Body of pancreas (tissue), 2 donors: ENCODE results near the gene CPSF2.

GRCh38 chr14:91352632-91353038 is 65.0 kb downstream of the CCDC88C start:
- PRO-cap: no peak
- RAMPAGE, long total RNA, 2 experiments: no peak in any of the 2 experiments

DNA sequence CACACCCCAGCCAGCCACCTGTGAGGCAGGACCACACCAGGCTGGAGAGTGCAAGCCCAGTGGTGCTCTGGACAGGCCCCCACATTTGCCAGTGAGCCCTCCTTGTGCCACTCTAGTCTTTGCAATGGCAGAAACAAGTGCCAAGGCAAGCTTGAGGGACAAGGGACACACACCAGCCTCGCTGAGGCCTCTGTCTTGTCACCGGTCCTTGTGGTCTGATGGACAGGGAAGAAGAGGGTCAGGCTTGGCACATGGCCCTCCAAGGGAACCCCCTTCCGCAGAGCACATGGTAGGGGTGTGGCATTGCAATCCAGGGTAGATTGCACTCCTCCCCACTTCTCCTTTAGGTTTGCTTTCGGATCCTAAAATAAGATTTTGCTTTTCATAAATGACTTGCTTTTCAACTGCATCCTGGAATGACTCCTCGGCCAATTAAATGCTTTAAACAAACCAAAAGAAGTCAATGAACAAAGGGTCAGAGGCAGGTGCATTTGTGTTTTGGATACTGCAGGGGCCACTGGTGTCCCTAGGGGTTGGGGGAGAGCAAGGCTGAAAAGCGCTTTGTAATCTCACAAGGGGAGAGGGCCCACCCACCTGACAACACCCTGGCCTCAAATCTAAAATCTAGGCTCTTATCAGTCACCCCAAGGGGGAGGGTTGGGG is 53.5 kb downstream of the CCDC88C start:
- PRO-cap: no peak
- RAMPAGE, long total RNA, 2 experiments: no peak in any of the 2 experiments

DNA sequence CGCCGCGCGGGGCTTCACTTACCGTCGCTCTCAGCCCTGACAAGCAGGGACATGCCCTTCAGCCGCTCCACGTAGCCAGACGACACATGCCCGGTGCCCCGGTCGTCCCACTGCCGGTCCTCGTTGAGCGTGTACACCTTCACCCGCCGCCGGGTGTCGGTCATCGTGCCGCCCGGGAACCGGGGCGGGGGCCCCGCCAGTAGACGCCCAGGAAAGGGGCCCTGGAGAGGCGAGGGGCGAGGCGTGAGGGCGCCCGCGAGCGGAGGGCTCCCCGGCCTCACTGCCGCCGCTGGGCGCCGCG is 676 bp downstream of the PPP4R3A start:
- PRO-cap: bidirectional peak, plus-strand start outside the sequence, minus-strand start at position 112 of the sequence
- RAMPAGE, long total RNA, 2 experiments: no peak in any of the 2 experiments

DNA sequence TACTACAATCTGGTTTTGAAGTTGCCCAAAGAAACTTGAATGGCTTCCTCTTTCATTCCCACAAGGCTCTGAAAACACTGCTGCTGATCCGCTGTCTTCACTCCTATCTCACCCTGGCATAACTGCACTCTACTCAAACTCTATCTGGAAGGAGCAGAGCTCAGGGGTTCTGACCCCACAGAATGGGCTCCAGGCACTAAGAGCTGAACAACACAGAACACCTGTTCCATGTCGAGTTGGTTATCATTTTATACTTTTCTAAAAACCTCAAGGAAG is 70.2 kb upstream of the PPP4R3A start:
- PRO-cap: no peak
- RAMPAGE, long total RNA, 2 experiments: no peak in any of the 2 experiments

DNA sequence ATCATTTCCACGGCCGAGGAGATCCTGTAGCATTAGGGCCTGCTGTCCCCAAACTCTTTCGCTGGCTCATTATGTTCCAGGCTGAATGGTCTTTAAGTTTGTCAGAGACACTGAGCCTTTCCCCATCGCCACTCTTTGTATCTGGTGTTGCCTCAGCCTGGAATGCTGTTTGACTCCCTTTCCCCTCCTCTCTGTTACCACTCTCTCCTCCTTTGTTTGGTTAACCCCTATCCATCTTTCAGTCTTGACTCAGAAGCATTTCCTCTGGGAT is 95.4 kb upstream of the PPP4R3A start:
- PRO-cap: no peak
- RAMPAGE, long total RNA, 2 experiments: no peak in any of the 2 experiments

- PRO-cap: no peak
- RAMPAGE, long total RNA, 2 experiments: no peak in any of the 2 experiments
Observed at GRCh38 chr14:91899013-91899765, 31.9 kb upstream of the TC2N start.

- PRO-cap: no peak
- RAMPAGE, long total RNA, 2 experiments: no peak in any of the 2 experiments
Observed at GRCh38 chr14:92017469-92017823, 22.4 kb downstream of the TRIP11 start.

GRCh38 chr14:92121768-92122730 is at the start of gene CPSF2:
Gene CPSF2 (plus strand): TSS chr14:92121969.
- PRO-cap: bidirectional peak, plus-strand start at chr14:92121874, minus-strand start at chr14:92121675; bidirectional peak, plus-strand start at chr14:92121985, minus-strand start at chr14:92122030
- RAMPAGE, long total RNA, 2 experiments: start-site peak on the plus strand in 2 of 2 experiments, at chr14:92121960-92121990 at its widest, 54 to 64 reads per replicate

DNA sequence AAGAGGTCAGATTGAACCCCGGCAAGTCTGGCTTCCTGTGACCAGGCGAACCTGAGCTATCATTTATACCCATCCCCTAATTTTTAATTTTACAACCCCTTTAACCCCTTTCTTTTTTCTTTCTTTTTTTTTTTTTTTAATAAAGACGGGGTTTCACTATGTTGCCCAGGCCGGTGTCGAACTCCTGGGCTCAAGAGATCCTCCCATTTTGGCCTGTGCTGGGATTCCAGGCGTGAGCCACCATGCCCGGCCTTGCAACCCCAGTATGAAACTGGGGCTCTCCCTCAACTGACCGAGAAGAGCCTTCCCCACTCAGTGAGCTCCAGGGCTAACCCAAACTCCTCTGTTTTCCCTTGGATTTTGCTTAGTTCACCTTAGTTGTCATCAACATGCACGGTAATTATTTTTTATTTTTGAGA is 971 bp downstream of the CPSF2 start:
- PRO-cap: no peak
- RAMPAGE, long total RNA, 2 experiments: no peak in any of the 2 experiments

- PRO-cap: no peak
- RAMPAGE, long total RNA, 2 experiments: no peak in any of the 2 experiments
Observed at GRCh38 chr14:92254668-92255309, 68.2 kb upstream of the SLC24A4 start.

- PRO-cap: no peak
- RAMPAGE, long total RNA, 2 experiments: no peak in any of the 2 experiments
Observed at GRCh38 chr14:92459247-92460126, 54.1 kb upstream of the RIN3 start.

- PRO-cap: no peak
- RAMPAGE, long total RNA, 2 experiments: no peak in any of the 2 experiments
Observed at GRCh38 chr14:92494849-92495415, 18.6 kb upstream of the RIN3 start.

DNA sequence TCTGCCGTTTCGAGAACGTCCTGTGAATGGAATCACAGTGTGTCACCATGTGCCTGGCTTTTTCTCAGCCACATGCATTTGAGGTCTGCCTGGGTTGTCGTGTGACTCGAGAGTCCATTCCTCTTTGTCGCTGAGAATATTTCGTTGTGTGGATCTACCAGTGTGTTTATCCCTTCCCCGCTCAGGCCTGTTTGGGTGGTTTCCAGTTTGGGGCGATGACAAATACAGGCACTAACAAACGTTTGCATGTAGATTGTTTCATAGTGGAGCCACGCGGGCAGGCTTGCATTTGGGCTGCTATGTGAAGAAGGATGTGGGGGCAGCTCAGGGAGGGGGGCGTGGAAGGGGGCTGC is 14.1 kb downstream of the RIN3 start:
- PRO-cap: no peak
- RAMPAGE, long total RNA, 2 experiments: no peak in any of the 2 experiments

DNA sequence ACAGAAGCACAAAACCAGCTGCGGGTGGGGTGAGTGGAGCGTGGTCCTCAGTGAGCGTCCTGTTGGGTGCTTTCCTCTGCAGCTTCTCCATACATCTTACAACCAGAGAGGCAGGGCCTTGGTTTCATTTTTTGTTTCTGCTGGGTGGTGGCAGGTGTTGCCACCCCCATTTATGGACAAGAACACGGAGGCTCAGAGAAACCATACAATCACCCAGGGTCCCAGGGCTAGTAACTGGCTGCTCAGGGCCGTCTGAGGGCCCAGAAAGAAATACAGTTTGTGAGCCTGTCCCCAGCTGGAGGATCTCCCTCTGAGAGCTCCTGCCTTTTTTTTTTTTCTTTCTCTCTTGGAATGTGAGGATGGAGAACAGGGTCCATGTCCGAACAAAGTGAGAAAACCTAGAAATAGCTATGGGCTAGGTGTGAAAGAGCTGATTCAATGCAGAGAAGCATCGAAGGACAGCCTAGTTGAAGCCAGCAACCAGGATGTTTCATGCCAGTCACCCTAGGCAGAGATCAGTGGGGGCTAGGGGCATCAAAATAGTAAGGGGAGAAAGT is 55.8 kb downstream of the RIN3 start:
- PRO-cap: no peak
- RAMPAGE, long total RNA, 2 experiments: no peak in any of the 2 experiments

- PRO-cap: no peak
- RAMPAGE, long total RNA, 2 experiments: no peak in any of the 2 experiments
Observed at GRCh38 chr14:92577233-92577914, 63.8 kb downstream of the RIN3 start.

DNA sequence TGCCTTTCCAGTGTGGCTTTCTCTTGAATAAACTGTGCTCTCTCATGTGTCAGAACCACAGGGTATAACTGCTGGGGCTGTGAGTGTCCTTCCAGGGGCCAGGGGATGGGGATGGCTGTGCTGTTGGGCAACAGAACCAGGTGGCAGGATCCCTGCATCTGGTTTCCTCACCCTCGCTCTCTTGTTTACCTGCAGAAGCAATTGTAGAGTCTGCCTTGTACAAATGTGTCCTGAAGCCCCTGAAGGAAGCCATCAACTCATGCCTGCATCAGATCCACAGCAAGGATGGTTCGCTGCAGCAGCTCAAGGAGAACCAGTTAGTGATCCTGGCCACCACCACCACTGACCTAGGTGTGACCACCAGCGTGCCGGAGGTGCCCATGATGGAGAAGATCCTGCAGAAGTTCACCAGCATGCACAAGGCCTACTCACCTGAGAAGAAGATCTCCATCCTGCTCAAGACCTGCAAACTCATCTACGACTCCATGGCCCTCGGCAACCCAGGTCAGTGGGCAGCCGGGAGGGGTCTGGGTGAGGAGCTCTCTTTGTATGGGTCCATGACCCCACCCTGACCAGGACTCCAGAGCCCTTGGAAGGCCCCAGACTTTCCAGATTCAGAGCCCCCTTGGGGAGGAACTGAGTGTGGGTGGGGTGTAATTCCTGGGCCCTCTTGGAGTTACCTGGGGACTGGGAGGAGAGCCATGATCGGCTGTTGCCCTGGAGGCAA is 89.3 kb downstream of the LGMN start:
- PRO-cap: no peak
- RAMPAGE, long total RNA, 2 experiments: no peak in any of the 2 experiments

DNA sequence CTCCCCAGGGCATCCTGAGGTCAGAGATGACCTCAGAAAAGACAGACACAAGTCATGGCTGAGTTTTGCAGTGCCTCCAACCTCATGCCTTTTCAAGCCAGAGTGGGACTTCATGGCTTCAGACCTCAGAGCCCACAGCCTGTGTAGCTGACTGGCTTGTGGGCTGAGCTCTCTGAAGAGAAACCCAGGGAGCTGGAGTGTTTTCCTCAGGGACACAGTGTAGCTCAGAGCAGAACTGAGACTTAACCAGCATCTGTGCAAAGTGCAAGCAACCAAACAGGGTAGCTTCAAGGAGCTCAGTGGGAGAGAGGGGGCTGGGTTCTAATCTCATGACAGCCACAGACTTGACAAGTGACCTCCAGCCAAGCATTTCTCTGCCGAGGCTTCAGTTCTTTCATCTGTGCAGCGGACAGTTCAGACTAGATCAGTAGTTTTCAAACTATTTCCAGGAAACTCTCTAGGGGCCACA is 80.1 kb downstream of the LGMN start:
- PRO-cap: no peak
- RAMPAGE, long total RNA, 2 experiments: no peak in any of the 2 experiments

DNA sequence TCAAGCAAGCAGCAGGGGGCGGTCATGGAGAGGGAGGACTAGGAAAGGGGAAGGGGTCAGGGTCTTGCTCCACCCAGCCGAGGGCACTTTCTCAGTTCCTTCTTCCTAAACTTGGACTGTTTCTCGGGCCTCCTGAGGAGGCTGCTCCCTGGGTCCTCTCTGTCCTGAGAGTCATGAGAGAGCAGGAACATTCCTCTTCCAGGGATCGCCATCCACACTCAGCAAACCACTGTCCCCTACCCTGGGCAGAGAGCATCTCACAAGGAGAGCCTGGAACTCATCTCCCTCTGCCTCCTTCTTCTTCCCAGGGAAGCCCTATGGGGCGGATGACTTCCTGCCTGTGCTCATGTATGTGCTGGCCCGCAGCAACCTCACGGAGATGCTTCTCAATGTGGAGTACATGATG is 72.3 kb downstream of the LGMN start:
- PRO-cap: no peak
- RAMPAGE, long total RNA, 2 experiments: no peak in any of the 2 experiments

GRCh38 chr14:92692932-92693296 is 55.5 kb downstream of the LGMN start:
- PRO-cap: no peak
- RAMPAGE, long total RNA, 2 experiments: no peak in any of the 2 experiments

- PRO-cap: no peak
- RAMPAGE, long total RNA, 2 experiments: no peak in any of the 2 experiments
Observed at GRCh38 chr14:92724285-92725196, 23.9 kb downstream of the LGMN start.